SEM (cell line): ENCODE results near the gene OSR1.

DNA sequence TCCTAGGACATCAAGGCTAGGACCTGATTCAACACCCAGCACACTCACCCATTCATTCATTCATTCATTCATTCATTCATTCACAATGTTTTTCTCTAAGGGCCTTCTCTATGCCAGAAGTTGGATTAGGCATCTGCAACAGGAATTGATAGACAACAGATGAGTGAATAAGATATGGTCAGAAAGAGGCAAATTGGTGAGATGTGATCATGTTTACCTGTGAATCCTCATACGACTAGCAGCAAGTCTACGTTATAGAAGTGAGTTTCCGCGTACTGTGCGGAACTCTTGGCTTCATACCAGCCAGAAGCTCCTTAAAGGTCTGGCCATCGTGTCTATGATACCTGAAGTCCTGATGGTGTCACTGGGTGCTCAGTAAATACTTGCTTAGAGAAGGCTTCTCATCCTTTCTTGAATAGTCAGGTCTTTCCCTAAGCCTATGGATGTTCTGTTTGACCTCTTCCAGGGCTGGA, 126.6 kb downstream of the OSR1 start:
- PRO-cap = no peak

DNA sequence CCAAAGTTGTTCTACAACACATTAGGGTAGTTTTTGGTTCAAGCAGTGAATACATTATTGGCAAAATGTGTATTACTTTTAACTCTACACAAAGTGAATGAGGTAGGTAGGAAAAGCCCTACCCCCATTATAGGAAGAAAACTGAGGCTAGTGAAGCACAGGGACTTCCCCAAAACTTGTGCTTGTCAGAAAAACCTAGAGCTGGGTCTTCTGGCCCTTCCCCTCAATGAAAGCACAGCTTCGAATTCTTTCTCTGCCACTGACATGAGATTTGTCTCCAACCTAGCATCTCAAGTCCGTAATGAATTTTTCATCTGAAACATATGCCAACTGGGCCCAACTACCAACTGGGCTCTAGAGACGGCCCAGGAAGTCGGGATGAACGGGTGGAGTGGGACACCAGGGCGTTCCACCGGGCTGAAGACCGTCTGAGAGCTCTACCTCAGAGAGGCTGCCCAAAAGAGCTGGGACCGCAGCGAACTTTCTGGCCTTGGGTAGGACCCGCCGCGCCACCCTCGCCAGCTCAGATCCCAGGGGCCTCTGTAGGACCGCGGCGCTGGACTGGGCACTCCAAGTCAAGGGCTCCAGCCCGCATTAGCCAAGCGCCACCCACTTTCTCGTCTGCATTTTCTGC, 11.1 kb downstream of the OSR1 start:
- PRO-cap = unidirectional peak, plus-strand start at position 357 of the sequence

GRCh38 chr2:19358283-19359252, at the start of gene OSR1:
Gene OSR1 (minus strand): TSS chr2:19358623.
- PRO-cap = no peak

DNA sequence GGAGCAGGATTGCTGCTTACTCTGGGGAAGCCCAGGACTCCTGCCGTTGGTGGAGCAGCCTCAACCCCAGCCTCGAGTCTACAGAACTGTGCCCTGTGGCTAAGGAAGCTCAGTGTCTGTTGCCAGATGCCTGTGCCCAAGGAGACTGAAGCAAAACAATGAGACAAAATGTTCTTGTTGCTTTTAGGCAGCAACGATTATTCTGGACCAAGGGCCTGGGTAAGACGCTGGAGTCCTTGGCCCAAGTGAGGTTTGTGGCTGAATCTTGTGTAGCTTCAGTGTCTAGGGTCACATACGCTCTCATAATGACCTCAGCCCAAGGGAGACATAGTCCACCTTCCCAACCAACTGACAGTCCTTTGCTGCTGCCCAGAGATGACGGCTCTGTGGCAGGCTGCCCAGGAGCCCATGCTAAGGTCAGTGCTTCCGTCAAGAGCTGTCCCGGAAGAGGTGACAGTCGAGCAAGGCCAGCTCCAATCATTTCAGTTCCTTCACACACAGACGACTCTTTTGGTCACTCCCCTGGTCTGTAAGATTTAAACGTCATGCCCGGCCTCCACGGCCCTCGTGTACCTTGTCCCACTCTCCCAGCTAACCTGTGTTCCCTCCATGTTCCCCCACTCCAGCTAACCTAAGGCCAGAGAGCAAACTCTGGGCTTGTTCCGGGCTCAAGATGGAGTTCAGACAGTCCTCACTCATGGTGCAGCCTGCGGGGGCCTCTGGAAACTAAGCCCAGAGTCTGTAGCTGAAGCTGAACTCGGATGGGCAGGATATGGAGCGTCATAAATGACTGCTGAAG, 223.7 kb downstream of the TTC32 start:
- PRO-cap = no peak

DNA sequence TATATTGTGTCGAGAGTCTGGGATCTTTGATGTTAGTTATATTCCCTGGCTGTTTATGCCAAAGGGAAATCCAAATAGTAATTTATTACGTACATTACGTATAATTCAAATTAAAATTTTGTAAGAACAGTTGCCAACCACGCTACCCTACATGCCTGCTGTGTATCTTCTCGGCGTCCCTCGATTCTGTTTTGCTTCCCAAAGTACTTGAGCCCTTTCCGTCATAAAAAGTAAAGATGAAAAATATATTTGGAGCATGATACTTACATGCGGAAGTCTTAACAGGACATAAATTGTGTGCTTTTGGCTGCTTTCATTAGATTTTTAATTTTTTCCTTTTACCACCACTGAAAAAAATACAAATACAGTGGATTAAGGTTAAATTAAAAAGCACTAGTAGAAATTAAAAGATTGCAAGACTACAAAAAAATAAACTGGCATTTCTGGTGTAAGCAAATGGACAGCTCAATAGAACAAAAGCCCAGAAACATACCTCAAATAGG, 701 bp upstream of the TTC32 start:
- PRO-cap = bidirectional peak, plus-strand start at position 123 of the sequence, minus-strand start at position 188 of the sequence

GRCh38 chr2:20067703-20068110, 16.3 kb upstream of the LAPTM4A start:
- PRO-cap = no peak

DNA sequence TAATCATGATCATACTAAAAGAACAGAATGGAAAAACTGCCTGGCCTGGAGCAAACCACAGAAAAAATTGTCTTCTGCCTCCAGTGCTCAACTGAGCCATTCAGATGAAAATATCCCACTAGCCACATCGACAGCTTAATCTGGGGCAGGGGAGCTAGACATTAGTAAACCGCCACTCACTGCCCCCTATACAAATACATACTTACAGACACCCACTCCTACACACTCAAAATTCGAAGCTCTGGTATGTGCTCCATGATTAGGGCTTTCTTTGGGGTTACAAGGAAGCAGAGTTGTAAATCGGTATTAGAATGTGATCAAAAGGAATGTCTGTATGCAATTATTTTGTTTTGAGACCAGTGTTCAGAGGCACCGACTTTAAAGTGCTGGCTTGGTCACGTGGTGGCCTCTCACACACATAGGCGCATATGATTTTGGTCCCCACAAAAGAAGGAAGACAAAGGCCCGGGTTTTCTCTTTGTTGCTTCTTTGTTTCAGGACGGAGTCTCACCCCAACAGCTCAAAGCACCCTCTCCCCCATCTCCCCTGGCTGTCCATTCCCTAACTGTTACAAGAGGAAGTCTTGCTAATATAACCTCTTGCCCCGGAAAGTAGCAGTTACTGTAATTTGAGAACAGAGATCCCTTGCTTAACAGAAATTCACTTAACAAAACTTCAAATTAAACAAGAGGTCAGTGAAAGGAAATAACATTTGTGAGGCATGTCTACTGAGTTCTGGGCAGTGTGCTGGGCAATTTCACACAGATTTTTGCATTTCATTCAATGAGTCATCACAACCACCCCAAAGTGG, 76.1 kb downstream of the SDC1 start:
- PRO-cap = no peak

DNA sequence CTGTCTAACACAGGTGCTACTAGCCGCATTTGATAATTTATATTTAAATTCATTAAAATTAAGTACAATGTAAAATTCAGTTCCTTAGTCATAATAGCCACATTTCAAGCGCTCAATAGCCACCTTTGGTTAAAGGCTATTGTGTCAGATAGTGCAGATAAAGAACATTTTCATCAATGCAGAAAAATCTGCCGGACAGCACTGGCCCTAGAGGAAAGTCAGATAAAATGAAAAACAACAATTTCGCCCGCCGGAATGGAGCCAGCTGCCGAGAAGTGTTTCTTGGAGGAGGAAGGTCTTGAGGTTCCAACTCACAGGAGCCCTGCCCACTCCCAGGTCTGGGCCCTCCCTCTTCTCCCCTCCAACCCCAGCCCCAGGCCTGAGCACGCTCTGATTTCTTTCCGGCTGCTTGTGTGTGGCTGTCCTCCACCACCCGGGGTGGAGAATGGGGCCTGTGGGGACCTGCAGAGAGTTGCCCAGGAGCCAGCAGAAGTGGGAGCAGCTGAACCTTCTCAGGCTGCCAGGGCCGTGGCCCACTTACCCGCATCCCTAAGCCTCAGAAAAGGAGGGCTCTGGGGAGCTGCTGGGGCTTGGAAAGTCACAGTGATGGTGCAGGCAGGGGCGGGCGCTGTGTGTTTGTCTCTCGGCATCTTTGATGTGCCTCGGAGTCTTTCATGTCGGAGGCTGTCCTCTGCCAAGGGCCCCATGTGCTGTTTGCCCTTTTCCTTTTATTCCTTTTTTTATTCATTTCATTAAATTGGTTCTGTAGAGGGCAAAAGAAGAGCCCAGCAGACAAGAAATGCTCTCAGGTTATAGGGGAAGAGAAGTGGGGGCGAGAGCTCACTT, 52.7 kb downstream of the SDC1 start:
- PRO-cap = no peak

GRCh38 chr2:20178196-20178837, 46.6 kb downstream of the SDC1 start:
- PRO-cap = no peak

GRCh38 chr2:20192580-20193314, 32.2 kb downstream of the SDC1 start:
- PRO-cap = no peak

DNA sequence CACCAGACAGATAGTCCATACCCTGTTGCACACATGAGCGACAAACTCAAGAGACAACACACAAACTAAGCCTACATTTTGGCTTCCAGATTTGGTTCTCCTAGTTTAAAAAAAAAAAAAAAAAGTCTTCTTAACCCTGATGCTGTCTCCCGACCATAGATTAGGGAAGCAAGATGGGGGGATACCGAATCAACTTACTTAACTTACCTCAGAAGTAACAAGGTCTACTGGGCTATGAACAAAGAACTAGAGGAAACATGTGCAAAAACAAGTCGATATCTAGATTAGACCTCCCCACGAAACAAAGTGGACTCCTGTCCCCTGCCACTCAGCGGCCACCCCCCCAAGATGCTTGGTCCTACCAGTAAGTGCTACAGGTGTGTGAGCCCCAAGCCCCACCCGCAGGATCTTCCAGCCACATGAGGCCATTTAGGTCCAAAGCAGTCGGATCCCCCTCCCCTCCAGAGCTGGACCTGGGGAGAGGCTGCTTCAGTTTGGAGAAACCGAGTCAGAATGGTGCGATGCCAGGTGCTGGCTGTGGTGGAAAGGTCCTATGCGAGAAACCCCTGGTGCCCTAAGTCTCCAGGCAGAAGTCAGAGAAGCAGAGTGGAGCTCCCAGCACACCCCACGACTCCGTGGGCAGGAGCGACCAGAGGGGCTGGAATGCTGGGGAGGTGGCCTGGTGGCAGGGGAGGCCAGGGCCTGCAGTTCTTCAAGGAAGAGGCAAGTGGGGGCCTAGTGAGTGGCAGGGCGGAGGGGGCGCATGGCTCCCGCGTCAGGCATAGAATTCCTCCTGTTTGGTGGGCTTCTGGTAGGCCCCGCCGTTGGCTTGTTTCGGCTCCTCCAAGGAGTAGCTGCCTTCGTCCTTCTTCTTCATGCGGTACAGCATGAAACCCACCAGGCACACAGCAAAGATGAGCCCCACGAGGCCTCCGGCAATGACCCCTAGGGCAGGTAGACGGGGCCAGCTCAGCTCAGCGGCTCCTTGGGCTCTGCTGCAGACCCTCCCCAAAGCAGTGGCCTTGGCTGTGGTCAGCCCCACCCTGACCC, 22.6 kb downstream of the SDC1 start:
- PRO-cap = no peak

GRCh38 chr2:20346916-20347675, 3.5 kb downstream of the PUM2 start:
- PRO-cap = no peak

GRCh38 chr2:20348136-20349084, 2.2 kb downstream of the PUM2 start:
- PRO-cap = no peak

- PRO-cap = bidirectional peak, plus-strand start at chr2:20350207, minus-strand start at chr2:20350281; bidirectional peak, plus-strand start at chr2:20350434, minus-strand start at chr2:20350354
These were observed 685 bp downstream of the PUM2 start for GRCh38 chr2:20349839-20350479.

DNA sequence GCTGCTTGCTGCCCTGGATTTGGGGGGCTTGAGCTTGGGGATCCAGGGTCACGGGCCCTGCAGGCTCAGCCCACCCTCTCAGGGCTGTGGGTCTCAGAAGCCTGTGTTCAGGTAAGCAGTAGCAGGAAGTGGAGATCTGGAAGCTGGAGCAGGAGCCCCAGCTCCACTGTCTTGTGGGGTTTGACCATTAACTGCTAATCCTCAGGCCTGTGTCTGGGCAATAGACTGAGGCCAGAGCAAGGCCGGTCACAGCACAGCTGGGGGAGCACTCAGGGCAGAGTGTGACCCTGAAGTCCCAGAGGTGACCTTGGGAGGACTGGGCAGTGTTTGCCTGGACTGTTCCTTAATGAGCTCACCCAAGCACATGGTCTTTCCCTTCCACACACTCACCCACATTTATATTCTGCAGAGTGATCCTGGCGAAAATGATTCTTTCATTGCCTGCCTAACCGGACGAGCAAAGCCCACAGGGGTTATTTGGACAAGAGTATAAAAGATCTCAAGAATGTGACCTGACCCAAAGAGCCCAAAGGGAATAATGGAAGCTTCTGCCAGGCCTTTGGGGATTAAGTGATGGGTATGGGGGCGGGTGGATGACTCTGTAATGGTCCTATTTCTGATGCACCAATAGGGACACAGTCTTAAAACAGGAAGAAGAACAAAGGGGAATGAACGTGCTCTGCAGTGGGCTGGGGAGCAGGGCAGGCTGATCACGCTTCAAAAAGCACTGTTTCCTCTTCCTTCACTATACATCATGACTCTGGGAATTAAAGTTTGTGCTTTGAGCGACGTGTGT, 27.3 kb downstream of the RHOB start:
- PRO-cap = bidirectional peak, plus-strand start at position 682 of the sequence, minus-strand start at position 540 of the sequence

- PRO-cap = no peak
These were observed 89.7 kb downstream of the RHOB start for GRCh38 chr2:20536629-20536981.

- PRO-cap = no peak
These were observed 36.2 kb downstream of the HS1BP3 start for GRCh38 chr2:20614615-20615178.

DNA sequence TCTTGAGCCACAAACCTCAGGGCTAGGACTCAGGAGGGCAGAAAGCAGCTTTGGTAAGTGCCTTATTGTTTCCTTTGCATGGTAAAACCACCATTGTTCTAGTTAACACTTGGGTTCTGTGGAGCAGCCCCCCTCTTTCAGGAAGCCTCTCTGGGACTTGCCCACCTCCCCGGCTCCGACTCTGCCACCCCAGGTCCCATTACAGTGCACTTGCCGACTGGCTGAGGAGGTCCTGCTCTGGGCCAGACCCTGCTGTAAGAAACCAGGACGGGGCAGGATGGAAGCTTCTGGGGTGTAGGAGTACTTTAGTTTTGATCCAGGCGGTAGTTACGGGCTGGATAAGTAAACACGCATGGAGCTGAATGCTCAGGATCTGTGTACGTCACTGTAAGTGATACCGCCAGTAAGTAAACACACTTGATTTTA, 25.4 kb downstream of the HS1BP3 start:
- PRO-cap = no peak

DNA sequence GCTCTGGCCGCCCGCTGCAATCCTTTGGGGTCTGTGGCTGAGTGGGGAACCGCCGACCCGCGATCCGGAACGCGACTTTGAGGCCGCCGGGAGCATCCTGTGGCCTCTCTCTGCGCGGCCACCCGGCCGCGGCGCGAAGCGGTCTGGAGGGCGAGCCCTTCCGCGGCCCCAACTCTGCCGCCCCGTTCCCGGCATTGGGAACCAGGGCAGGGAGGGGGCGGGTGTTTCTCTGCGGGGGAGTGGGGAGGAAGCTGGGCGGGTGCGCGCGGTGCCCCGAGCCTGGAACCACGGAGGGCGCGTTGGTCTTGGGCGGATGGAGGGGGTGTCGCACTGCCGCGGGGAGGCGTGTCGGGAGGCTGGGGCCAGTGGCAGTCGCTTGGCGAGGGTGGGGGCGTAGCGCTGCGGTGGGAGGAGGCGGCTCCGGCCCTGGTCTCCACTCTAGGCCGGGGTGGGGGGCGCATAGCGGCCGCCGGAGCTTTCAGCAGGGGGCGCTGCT, 307 bp upstream of the GDF7 start:
- PRO-cap = no peak

GRCh38 chr2:20676681-20677594, 10.0 kb downstream of the GDF7 start:
- PRO-cap = no peak